Duodenum (tissue), 1 donor: ENCODE results near the genes PRKAA1 and RPL37.

DNA sequence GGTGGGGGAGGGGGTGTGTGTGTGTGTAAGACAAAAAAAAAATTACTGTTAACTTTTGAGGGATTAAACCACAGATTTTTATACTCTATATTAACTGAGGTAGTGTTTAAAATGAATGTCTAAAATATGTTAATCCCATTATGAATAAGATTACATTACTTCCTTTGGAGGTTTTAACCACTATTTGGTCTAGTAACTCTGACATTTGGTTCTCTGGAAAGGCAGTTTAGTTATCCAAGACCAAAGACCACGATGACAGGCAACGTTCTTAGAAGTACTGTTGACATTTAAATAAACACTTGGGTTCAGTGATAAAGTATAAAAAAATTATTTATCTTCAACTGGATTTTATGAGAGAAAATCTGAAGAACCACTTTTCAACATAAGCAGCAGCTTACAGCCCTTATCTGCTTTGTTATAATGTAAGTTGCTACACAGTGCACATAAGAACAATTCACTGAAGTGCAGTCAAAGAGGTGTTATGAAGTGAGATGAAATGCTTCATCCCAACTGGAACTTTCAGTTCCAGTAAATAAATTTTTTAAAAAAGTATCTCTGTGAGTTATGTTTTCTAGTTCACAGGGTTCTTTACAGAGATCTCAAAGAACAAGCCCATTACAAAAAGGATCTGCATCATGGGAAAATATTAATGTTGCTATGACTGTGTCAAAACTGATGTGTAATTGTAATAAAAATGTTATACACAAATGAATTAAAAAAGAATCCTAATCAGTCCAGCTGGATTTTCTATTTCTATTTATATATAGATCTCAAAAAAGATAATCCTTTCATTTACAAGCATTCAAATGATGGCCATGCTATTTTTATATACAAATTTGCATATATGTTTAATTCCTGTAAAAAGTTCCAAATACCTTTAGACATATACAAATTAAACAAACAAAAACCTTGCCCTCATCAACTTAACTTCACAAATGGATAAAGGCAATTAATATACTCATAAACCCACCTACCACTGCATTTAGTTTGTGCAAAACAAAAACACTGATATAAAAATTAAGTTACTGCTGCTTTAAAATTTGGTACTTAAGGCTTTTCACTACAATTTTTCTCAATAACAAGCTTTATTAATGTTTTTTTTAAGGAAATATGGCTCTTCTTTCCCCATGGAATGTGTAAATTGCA is 94.8 kb downstream of the OSMR start:
- PRO-cap: no peak

DNA sequence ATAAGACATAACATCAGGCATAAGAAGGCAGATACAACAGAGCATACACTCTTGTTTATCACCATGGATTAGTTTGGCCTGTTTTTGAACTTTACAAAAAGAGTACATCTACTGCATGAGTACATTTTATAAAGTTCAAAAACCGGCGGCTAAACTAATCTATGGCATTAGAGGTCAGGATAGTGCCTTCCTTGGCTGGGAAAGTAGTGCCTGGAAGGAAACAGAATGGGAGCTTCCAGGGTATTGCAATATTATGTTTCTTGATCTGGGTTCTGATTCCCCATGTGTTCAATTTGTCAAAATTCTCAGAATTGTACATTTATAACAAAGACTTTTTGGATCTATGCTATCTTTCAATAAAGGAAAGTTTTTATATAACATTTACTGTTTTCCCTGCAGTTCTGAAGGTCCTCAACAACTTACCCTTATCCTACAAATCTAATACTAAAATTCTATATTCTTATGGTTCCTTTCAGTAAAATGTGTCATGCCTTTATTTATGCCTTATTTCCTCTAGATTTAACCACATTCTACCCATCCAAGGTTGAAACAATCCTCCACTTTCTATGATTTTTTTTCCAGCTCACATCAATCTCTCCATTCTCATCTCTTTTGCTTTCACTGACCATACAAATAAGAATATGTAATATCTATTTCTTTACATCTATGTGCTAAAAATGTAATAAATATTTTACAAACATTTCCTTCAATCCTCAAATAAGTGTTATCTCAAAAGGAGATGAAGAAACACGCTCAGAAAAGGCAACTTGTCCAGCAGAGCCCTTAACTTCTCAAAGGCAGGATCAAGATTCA is 14.8 kb downstream of the RICTOR start:
- PRO-cap: no peak

DNA sequence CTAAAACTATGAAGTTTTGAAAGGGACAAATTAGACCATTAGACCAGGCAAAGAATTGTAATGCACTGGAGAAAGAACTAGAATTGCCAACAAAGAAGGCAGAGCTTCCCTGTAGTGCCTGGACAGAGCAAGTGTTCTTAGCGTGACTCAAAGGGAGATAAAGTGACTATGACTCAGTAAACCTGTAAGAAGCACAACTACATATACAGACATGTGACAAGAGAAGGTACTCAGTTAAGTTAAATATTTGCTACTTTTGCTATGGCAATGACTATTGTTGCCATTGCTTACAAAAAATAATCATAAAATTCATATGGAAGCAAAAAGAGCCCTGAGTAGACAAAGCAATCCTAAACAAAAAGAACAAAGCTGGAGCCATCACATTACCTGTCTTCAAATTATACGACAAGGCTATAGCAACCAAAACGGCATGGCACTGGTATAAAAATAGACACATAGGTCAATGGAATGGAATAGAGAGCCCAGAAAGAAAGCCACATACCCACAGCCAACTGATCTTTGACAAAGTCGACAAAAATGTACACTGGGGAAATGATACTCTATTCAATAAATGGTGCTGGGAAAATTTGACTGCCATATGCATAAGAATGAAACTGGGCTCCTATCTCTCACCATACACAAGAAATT is 54.4 kb downstream of the FYB1 start:
- PRO-cap: no peak

- PRO-cap: no peak
These were observed 24.8 kb downstream of the FYB1 start for GRCh38 chr5:39194330-39195236.

DNA sequence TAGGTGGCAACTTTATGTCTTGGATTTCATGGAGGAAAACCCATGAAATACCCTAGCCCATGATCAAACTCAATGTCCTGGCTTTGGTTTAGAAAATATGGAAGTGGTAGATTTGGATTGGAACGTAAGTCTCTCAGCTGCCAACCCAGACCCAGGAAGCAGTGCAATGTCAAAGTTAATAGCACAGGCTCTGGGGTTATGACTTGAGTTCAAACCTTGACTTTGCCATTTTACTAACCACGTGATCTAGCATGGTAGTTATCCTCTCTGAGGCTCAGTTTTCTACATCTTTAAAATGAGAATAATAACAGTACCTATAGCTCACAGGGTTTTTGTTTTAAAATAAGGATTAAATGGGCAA is 13.8 kb downstream of the FYB1 start:
- PRO-cap: no peak

DNA sequence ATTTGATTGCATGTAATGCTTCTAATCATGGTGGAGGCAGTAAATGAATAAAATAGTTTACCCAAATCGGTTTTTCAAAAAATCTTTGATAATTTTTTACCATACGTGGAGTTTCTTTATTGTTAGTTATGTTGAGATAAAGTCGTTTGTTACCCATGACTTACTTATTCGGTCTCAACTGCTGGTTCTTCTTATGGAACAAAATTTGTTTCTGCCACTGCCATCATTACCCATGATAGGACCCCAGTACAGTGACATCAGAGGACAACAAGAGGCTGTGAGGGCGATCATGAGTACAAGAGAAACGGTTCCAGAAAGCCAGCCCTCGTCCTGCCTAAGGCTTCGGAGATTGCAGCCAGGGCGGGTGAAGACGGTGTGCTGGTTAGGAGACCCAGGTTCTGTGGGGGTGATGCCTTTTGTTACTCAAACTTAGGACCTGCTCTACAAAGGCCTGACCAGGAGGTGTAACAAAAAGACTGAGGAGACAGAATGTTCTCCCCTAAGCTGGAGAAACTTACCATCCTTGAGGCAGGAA is 10.9 kb downstream of the FYB1 start:
- PRO-cap: unidirectional peak, plus-strand start at position 298 of the sequence

- PRO-cap: no peak
These were observed 2.2 kb downstream of the FYB1 start for GRCh38 chr5:39217175-39217561.

GRCh38 chr5:39363122-39363787 is 1.0 kb downstream of the C9 start:
- PRO-cap: no peak

DNA sequence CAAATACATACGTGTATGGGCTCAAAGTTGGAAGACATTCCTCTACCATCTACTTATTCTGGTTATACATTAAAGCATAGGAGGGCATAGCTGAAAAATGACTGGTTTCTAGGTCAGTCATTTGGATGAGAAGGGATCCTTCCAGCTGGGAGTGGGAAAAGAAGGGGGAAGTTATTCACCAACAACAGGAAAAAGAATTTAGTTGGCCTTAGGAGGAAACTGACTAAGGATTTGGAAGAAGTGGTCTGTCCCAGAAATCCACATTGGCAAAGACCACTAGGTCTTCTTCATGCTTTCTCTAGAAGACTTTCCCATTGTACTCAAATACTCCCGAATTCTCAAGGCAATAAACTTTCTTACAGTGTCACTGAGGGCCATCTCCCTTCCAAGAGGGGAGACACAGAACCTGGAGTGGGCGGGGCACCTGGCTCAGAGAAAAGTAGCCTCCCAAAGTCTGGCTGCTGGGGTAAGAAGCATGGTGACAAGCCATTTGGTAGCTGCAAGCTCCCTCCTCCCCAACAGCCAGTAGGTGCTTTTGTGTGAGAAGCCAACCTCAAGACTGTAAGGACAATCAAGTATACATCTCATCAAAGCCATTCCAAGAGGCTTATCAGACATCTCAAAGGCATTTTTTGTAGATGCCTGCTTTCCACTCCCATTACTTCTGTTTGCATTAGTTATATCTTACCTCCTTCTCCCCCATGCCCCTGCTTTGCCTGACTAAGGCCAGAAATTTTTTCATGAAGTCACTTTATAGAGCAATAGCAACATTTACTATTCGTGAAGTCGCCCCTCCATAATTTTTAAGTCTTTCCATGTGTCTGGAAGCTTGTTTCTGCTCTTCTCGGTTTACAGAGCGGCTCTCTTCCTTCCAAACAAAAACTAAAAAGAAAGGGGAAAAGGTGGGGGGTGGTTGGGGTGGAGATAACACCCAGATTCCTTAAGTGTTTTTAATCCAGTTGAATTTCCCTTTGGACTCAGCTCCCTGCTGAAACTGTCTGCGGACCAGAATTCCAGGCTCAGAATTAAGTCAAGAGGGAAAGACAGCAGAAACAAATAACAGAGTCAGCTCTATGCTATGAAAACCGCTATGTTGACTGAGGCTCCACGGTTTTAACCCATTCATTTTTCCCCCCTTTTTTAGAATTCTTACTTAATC is 1.4 kb downstream of the DAB2 start:
- PRO-cap: no peak

DNA sequence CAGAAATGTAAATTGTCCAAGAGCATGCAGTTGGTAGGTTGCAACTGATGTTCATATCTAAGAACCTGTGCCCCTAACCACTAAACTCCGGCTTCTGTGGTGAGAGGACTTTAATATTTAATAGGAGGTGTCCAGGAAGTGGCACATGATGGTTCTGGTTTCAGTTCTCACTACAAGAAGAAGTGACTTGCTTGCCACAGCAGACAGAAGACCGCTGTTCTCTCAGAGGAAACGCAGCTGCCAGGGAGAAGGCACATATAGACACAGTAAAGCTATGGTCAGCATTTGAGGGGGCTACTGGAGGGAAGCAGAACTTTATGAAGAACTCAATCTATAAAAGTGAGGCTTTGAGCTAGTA is 36.2 kb upstream of the DAB2 start:
- PRO-cap: no peak

GRCh38 chr5:40059354-40059833 is 620.3 kb upstream of the PTGER4 start:
- PRO-cap: no peak

DNA sequence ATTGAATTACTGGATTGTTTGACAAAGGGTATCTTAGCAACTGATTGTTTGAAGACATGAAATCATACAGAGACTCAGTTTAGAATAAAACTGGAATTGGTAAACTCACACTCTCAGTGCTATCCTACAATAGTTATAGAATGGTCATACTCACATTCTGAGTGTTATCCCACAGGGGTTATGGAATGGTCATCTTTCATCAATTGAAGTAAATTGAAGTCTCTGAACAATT is 358.1 kb upstream of the PTGER4 start:
- PRO-cap: no peak

DNA sequence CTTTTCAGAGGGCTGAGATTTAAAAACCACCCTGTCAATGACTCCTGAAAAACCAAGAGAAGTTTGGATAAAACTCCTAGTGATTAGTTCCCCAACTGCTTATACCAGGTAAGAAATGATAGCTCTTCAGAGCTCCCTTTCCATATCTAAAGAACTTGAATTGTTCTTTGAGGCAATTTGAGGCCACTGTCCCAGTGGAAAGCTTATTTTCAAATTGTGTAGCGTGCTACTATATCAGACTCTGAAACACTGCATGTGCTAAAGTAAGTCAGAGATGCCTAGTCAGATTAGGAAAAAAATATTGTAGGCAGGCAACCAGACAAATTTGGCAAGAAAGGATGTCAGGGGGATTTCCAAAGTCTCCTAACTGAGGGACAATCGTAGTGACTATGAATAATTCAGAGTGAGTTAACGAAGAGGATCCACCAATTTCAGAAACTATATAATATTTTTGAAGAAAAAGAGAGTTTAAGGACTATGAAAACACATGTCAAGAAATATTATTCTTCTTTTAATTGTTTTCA is 273.8 kb upstream of the PTGER4 start:
- PRO-cap: no peak

DNA sequence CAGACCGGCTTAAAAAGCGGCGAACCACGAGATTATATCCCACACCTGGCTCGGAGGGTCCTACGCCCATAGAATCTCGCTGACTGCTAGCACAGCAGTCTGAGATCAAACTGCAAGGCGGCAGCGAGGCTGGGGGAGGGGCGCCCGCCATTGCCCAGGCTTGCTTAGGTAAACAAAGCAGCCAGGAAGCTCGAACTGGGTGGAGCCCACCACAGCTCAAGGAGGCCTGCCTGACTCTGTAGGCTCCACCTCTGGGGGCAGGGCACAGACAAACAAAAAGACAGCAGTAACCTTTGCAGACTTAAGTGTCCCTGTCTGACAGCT is 138.1 kb upstream of the PTGER4 start:
- PRO-cap: no peak

DNA sequence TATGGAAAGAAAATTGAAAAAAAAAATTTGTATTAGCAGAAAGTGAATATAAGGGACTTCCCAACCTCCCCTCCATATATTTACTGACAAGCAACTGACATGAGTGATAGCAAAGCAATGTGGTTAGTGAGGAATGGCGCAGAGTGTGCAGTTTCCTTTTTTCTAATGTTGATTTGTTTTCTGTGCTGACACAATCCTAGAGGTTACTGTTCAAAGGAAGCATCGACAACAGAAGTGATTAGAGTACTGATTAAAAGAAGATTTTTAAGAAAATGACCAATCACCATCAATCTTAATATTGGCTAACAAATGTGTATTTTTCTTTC is 1.7 kb upstream of the PTGER4 start:
- PRO-cap: no peak

- PRO-cap: no peak
These were observed 12.5 kb downstream of the PTGER4 start for GRCh38 chr5:40692006-40692762.

DNA sequence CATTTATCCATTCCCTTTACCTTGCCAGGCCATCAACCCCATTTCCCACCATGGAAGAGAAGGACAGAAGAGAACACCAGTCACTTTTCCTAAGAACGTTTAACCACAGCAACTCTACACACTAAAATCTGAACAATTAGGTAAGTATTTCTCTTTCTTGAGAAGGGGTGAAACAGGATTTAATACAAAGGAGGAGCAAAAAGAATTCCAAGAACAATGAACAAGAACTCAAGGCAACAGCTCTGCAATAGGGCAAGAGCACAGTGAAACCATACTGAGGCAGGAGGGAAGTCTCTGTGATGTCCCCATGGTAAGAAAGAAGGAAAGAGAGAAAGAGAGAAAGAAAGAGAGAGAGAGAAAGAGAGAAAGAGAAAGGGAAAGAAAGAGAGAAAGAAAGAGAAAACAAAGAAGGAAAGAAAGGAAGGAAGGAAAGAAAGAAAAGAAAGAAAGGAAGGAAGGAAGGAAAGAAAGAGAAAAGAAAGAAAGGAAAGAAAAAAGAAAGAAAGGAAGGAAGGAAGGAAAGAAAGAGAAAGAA is 17.0 kb downstream of the PTGER4 start:
- PRO-cap: no peak

- PRO-cap: no peak
These were observed 1.3 kb downstream of the TTC33 start for GRCh38 chr5:40754375-40754993.

DNA sequence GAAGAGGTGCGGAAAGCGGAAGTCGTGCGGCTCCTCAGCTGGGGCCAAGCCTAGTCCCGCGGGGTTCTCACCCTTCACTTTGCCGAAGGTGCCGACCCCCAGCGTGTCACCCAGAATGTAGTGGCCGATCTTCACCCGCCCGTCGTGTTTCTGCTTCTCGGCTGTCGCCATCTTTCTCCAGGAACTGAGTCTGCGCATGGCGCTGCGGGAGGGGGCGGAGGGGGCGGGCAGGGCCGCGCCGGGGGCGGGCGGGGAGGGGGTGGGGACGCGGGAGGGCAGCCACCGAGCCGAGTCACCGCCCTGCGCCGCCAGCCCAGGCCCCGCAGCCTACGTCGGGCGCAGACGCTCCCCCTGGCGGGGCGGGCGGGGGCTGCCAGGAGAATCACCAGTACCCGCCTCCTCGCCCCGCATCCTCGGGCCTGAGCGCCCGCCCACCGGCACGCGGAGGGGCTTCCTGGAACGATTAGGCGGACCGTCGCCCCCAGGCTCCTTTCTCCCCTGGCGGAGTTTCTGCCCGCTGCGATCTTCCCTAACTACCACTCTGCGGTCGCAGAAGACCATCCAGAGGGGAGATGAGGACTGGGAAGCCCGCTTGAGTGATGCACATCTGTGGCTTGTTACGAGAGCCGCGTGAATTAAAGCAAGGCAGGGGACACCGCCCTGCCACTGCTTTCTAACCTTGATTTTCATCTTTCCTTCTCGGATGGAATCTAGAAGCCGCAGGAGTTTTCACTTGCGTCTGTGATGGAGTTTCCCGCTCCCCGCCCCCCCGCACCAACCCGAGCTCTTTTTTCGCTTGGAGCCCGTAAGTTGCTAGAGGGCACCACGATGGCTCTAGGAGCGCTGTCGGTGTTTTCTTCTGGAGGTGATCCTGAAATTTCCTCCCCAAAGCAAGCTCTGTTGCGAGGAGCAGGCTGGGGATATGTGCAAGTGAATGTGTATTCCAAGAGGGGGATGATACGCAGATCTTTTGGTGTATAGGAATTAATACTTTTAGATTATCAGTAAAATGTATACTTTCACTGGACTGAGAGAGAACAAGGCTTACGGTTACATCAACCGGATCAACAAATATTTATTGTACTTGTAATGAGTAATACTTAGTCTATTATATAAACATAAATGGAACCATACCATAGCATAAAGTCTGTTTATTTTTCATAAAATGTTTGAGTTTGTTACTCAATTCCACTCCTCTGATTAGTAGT is at the start of gene PRKAA1:
TSS of gene PRKAA1 (minus strand) at position 383 of the 1,208 bp plus-strand sequence.
- PRO-cap: bidirectional peak, plus-strand start at position 410 of the sequence, minus-strand start at position 186 of the sequence

DNA sequence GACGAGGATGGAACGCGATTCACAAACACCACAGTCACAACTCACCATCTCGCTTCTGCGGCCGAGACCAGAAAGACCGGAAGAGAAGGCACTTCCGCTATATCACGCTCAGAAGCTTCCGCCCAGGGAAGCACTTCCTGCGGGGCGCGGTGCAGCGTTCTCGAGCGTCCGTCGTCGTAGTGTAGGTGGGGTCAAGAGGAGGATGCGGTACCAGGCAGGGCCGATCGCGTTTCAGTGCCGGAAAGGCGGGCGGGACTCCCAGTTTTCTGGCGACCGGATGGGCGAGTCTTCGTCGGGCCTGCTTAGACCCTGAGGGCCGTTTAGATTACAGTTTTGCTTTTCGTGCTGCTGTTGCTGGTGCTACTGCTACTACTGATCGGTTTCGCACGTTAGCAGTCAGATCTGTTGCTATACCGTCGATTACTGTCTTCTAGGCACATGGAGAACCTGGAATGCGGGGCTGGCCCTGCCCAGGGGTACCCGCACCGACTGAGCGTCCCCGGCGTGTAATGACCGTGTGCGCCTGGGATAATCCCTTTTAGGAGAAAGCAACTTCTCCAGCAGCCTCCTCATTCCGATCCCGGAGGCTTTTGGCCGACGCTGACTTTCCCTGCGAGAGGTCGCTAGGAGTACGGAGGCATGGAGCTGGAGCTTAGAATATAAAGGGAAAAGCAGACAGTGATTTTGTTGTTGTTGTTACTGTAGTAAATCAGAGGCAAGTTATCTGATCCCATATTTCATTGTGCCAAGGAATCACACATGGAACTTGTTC is at the start of gene RPL37:
TSS of gene RPL37 (minus strand) at position 85 of the 772 bp plus-strand sequence.
- PRO-cap: bidirectional peak, plus-strand start at position 234 of the sequence, minus-strand start at position 77 of the sequence